Rectum (tissue), 1 donor: ENCODE data around the genes KRT14, KLHL10 and NKIRAS2.

DNA sequence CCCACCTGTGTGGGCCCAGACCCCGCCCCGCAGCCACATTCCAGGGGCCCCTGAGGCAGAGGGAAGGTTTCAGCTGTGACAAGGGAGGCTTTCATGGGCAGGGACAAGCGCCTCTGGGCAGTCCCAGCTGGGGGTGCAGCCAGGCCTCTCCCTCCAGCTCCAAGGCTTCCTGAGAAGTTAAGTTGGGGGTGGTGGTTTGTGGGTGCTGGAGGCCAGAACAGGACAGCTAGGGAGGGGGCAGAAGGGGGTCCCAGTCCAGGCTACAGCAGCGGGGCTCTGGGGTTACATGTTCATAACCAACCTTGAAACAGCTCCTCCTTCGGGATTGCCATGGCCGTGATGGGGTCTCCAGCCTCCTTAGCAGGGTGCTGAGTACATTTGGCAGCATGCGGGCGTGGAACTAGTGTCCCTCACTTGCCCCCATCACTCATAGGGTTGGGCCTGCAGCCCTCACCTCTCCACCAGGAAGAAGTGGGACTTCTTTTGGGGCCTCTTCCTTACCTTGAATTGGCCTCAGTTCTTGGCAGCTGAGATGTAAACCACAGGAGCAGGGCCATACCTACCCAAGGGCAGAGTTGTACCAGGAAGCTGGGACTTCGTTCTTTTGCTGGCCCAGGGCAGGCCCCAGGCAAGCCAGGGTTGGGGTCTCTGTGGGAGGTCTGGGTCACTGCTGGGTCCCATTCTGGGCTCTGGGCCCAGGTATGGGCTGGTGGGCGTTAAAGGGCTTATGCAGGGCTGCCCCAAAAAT is 3.5 kb upstream of the KRT15 start:
- PRO-cap, result bidirectional peak, plus-strand start at position 120 of the sequence, minus-strand start outside the sequence; bidirectional peak, plus-strand start at position 593 of the sequence, minus-strand start at position 509 of the sequence

DNA sequence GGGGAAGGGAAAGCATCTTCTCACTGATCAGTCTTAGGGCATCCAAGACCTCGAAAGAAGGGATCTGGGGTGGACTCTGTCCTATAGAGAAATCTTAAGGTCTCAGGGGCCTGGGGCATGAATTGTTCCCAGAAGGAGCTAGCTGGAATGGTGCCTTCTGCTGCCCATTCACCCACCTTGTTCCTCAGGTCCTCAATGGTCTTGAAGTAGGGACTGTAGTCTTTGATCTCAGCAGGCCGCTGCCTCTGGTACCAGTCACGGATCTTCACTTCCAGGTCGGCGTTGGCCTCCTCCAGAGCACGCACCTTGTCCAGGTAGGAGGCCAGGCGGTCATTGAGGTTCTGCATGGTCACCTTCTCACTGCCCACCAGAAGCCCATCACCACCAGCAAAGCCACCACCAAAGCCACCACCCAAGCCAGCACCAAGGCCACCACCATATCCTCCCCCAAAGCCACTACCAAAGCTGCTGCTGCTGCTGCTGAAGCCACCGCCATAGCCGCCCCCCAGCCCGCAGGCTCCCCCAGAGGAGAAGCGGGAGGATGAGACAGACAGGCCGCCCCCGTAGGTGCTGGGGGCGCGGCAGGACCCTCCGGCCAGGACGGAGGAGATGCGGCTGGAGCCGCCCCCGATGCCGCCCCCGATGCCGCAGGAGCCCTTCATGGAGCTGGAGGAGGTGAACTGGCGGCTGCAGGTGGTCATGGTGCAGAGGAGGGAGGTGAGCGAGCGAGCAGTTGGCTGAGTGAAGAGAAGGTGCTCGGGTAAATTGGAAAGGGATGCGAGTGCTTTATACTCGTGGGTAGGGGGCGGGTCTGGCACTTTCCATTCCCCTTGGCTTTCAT is at the start of gene KRT14:
TSS of gene KRT14 (minus strand) at position 762 of the 841 bp plus-strand sequence.
- PRO-cap, result no peak

- PRO-cap, result no peak
Observed at GRCh38 chr17:41697196-41697640, 8.5 kb downstream of the EIF1 start.

- PRO-cap, result unidirectional peak, minus-strand start at chr17:41750581
Observed at GRCh38 chr17:41750513-41750796, 16.0 kb upstream of the HAP1 start.

GRCh38 chr17:41792610-41793683 is 6.4 kb upstream of the JUP start:
- PRO-cap, result bidirectional peak, plus-strand start at chr17:41793107, minus-strand start at chr17:41792865; bidirectional peak, plus-strand start at chr17:41793423, minus-strand start at chr17:41793263

- PRO-cap, result bidirectional peak, plus-strand start at chr17:41794277, minus-strand start at chr17:41794184
Observed at GRCh38 chr17:41793811-41794580, 7.5 kb upstream of the JUP start.

GRCh38 chr17:41822127-41822694 is 9.4 kb downstream of the FKBP10 start:
- PRO-cap, result no peak

DNA sequence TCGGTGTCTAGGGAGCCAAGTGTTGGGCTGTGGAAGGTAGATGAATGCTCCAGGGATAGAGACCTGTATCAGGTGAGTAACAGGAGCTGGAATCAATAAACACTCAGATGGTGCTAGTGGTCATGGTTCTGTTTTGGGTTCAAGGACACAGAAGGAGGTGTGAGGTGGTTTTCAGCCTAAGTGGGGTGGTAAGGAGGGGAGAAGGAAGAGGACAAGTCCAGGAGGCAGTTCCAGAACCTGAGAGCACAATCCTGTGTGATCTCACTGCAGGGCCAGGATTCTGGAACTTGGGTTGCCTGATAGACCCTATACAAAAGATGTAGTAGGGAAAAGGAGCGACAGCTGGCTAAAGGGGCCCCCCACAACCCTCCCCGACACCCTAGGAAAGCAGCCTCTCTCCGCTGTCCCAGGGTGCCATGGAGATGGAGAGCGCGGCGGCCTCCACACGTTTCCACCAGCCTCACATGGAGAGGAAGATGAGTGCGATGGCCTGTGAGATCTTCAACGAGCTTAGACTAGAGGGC is at the start of gene KLHL10:
TSS of gene KLHL10 (plus strand) at position 309 of the 524 bp plus-strand sequence.
- PRO-cap, result no peak

DNA sequence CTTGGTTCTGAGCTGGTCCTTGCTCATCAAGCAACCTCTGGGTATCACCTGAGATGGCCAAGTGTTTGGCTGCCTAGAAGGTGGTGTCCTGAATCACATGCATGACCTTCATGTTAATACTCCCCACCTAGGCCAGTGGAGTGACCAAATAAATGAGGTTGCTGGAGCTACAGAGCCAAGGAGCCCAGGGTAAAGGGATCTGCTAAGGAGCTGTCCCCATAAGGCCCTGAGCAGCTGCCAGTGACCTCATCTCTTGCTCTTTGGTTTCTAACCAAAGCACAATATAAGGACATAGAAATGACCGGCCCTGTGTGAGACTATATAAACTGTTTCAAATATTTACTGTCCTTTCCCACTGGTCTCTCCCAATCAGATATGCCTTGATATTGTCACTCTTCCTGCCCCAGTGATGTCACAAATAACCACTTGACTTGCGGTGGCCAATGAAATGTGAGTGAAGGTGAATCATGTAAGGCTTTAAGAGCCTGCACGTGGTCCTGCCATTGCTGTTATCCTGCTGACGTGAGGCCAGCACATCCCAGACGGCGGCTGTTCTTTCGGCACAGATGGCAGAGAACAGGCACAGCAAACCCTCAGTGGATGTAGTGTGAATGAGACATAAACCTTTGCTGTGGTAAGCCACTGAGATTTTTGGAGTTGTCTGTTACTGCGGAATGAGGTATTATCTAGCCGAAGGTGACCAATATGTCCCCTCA is 5.3 kb upstream of the KLHL11 start:
- PRO-cap, result no peak

- PRO-cap, result bidirectional peak, plus-strand start at chr17:41919211, minus-strand start at chr17:41918980
Observed at GRCh38 chr17:41919088-41919497, 342 bp upstream of the ACLY start.

GRCh38 chr17:41960524-41960971 is 6.0 kb upstream of the CNP start:
- PRO-cap, result no peak

- PRO-cap, result no peak
Observed at GRCh38 chr17:41983364-41983966, 16.9 kb downstream of the CNP start.

- PRO-cap, result bidirectional peak, plus-strand start at chr17:42020072, minus-strand start at chr17:42019997
Observed at GRCh38 chr17:42019676-42020501, at the start of gene NKIRAS2. Gene NKIRAS2 (plus strand): TSS chr17:42020090.

DNA sequence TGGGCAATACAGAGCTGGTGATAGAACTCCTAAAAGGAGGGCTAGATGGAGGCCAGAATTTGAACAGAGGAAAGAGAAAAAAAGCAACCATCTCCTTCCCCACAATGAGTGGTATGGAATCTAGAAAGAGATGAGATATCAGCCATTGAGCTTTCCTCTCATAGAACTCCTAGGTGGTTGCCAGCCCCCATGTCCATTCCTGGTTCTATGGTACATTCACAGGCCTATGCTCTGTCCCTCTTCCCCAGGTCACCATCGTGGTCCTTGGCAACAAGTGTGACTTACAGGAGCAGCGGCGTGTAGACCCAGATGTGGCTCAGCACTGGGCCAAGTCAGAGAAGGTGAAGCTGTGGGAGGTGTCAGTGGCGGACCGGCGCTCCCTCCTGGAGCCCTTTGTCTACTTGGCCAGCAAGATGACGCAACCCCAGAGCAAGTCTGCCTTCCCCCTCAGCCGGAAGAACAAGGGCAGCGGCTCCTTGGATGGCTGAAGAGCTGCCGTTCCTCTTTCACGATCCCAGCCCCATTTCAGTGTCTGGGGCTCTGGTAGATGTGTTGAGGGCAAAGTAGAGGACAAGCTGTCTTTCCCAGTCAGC is 3.6 kb downstream of the NKIRAS2 start:
- PRO-cap, result bidirectional peak, plus-strand start at position 468 of the sequence, minus-strand start at position 395 of the sequence

DNA sequence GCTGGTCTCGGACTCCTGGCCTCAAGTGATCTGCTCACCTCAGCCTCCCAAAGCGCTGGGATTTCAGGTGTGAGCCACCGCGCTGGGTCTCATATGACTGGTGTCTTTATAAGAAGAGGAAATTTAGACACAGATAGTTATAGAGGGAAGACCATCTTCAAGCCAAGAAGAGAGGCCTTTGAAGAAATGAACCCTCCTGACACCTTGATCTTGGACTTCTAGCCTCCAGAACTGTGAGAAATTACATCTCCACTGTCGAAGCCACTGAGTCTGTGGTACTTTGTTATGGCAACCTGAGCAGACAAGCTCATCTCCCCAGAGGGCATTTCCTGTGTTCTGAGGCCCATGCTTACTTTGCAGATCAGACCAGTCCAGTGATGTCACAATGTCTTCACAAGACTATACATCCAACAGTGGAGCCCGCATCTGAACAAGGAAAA is 14.7 kb upstream of the C17orf113 start:
- PRO-cap, result no peak

- PRO-cap, result no peak
Observed at GRCh38 chr17:42101519-42102033, 3.3 kb upstream of the ZNF385C start.

DNA sequence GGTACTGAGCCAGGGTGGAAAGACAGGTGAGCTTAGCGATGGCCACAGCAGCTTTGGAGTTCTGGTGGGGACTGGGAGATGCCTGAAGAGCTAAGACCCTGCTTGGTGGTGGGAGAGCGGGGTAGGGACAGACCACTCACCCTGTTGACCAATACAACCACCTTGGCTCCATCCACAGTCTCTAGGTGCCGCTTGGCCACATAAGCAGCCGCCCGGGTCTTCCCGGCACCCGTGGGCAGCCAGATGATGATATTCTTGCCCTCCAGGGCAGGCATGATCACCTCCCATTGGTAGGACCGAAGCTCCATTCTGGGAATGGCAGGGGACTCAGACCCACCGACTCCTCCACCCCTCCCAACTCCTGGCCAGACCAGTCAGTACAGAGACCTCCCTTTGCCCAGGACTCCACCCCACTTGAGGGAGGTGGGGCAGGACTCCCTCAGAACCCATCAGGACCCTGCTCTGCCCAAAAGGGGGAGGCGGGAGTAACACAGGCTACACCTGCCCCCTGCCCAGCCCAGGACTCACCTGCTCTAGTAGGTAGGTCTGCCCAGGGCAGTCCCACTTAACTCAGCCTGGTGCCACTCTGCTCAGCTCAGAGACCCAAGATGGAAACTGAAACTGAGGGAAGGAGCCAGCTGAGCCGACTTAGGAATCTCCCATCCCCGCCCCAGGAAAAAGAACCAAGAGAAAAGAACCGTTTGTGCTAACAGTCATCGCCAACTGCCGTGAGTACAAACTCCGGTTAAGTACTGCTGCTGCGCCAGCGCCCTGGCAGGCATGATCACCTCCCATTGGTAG is 729 bp downstream of the DHX58 start:
- PRO-cap, result bidirectional peak, plus-strand start at position 469 of the sequence, minus-strand start at position 360 of the sequence; bidirectional peak, plus-strand start at position 716 of the sequence, minus-strand start at position 725 of the sequence

GRCh38 chr17:42274356-42275204 is 1.6 kb downstream of the STAT5B start:
- PRO-cap, result no peak

- PRO-cap, result no peak
Observed at GRCh38 chr17:42310637-42311156, 22.4 kb downstream of the STAT5A start.

DNA sequence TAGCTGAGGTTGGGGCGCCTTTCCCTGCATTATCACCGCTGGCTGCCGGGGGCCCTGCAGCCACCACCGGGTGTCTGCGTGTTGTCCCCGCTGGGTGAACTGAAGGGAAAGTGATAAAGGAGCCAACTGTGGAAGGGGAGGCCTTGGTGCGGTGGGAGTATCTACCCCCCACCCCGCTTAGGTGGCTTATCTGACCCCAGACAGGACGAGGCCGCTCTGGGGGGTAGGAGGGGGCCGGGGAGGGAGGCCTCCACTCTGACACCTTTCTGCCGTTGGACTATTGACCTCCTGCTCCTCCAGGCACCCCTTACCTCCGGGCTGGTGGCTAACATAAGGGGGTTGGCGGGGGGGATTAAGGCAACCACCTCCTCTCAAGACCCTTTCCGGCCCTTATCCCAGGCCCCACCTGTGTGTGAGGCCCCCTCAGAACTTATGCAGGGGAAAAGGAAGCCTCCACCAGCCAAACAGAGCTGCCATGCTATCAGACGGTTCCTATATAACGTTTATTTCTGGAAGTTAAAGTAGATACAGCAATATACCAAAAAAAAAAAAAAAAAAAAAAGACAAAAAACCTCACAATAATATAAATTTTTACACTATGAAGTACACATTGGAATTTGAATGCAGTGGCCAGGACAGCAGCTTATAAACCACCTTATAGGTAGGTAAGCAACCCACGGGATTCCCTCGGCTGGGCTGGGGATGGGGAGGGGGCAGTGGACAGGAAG is 24.7 kb downstream of the STAT5A start:
- PRO-cap, result no peak